Aortic smooth muscle cell (primary cell): ENCODE measurements around a stretch of chr1.

GRCh38 chr1:21537354-21538220 lies 28.4 kb downstream of the ALPL start:
- RRBS: no CpG with 5 or more reads among the region's 23 CpGs

GRCh38 chr1:21541287-21541869 lies 32.2 kb downstream of the ALPL start:
- RRBS: no CpG with 5 or more reads among the region's 8 CpGs

GRCh38 chr1:21602608-21603259 lies 66.4 kb downstream of the RAP1GAP start:
- RRBS: no CpG with 5 or more reads among the region's 22 CpGs

DNA sequence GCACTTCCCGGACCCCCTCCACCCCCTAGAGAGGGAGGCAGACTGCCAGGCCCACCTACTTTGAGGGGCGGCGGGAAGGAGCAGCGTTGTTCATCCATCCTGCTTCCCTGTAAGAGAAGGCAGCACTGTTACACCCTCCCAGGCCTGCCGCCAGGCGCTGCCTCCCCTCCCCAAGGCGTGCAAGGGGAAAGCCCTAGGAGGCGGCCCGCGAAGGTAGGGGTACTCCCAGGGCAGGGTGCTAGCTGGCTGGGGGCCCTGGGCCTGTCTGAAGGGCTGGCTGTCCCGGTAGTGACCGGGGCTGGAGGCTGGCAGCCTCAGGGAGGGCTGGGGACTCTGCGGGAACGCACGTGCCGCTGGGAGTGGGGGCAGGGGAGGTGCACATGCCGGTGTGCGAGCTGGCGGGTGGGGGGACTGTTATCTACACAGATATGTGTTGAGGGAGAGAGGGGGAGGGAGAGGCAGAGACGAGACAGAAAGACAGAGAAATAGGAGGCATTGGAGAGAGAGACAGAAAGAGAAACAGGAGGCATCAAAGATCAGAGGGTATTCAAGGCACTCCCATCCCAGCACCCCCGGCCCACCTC lies 50.1 kb downstream of the RAP1GAP start:
- RRBS: 8% methylated on average over 3 of the region's 21 CpGs

DNA sequence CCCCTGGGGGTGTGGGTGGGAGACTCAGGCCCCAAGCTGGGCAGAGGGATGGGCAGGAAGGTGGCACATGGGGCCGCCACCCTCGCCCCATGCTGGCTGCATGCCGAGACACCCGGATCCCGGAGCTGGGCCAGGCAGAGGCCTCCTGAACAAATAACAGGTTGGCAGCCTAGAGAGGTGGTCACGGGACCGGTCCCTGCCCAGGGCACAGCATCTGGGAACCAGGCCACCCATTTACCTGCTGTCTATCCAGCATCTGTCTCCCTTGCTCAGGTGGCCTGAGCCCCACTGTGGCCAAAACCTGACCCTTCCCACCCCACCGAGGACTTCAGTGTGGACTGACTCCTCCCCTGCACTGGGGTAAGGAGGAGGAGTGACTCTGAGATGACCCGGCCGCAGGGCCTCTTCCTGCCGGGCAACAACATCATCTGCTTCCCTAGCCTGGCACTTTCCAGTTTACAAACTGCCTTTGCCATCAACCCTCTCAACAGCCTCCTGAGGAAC lies 34.6 kb downstream of the RAP1GAP start:
- RRBS: 55% methylated on average over 3 of the region's 11 CpGs

- RRBS: under 1% methylated on average over 22 of the region's 65 CpGs
Measured at GRCh38 chr1:21659022-21659796, 9.9 kb downstream of the RAP1GAP start.

GRCh38 chr1:21676229-21676714 lies 7.1 kb upstream of the RAP1GAP start:
- RRBS: no CpG with 5 or more reads among the region's 8 CpGs

- RRBS: no CpG with 5 or more reads among the region's 4 CpGs
Measured at GRCh38 chr1:21704230-21704641, 35.1 kb upstream of the RAP1GAP start.

DNA sequence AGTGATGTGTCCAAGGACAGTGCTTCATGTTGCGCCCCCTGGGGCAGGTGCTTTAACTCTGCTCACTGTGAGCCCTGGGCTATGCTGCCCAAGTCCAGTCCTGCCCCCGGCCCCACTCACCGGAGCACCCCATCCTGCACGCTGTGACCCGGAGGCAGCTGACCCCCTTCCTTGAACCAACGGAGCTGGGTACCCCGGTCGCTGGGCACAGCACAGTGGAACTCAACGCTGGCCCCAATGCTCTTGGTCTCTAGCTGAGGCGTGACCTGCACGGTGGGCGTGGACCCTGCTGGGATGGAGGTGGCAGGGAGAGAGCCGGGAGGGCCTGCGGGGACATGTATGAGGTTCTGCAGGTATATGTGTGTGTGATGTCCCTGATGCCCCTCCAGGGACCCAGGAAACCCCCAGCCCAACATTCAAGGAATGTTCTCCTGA lies 24.6 kb downstream of the LDLRAD2 start:
- RRBS: 95% methylated on average over 5 of the region's 14 CpGs

GRCh38 chr1:21884629-21885788 lies 52.1 kb downstream of the HSPG2 start:
- RRBS: 87% methylated on average over 5 of the region's 44 CpGs

DNA sequence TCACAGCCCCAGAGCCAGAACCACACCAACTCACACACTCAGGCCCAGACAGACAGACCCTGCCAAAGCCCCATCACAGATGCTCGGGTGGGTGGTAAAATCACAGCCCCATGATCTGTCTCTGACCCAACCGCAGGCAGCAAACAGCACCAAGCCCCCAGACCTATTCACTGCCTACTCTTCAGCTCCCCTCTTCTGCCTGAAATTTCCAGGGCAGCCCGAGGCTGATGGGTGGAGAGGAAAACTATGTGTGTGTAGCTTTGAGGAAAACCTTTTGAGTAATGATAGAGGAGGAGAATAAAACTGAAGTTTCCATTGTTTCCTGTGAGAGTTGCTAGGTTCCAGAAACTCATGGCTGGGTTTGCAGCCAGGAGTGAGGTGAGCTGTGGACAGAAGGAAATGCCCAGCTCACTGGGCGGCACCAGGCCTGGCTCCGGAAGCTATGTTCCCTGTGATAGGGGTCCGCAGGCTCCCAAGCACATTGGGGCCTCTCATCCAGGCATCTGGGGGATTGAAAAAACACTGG lies 1.5 kb upstream of the HSPG2 start:
- RRBS: no CpG with 5 or more reads among the region's 6 CpGs

- RRBS: no CpG with 5 or more reads among the region's 8 CpGs
Measured at GRCh38 chr1:21939497-21940309, 2.6 kb upstream of the HSPG2 start.

DNA sequence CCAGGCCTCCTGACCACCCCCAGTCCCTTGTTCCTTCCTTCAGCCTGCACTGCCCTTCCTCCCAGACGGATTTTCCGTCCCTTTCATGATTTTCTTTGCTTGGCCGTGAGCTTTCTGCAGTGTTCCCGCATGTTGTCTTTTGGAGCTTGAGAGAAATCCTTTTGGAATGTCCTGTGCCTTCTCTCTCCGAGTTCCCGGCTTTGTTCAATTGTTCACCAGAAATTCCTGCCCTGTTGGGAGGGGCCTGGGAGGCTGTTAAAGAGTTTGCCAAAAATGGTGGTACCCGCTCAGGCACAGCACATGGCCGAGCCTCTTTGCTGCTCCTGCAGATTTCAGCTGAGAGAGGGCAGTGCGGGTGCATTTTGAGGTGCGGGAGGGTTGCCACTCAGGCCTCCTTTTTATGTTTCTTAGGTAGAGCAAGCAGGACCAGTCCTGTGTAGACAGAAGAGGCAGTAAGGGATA lies 7.3 kb upstream of the HSPG2 start:
- RRBS: no CpG with 5 or more reads among the region's 10 CpGs

DNA sequence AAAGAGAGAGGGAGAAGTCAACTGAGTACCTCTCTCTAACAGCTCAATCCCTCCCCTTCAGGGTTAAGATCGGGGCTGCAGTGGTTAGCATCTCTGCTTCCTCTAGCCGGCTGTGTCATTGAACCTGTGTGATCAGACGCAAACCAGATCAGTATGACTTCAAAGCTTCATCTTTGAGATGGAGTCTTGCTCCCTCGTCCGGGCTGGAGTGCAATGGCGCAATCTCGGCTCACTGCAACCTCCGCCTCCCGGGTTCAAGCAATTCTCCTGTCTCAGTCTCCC lies 22.9 kb downstream of the CELA3A start:
- RRBS: 1% methylated on average over 4 of the region's 9 CpGs

GRCh38 chr1:22076610-22077259 lies 24.2 kb downstream of the CDC42 start:
- RRBS: no CpG with 5 or more reads among the region's 8 CpGs

GRCh38 chr1:22257244-22257945 lies 114.5 kb upstream of the WNT4 start:
- RRBS: 39% methylated on average over 4 of the region's 16 CpGs

GRCh38 chr1:22447489-22448323 lies 3.9 kb upstream of the ZBTB40 start:
- RRBS: no CpG with 5 or more reads among the region's 8 CpGs

GRCh38 chr1:22508988-22509419 lies 54.3 kb upstream of the EPHA8 start:
- RRBS: no CpG with 5 or more reads among the region's 4 CpGs

DNA sequence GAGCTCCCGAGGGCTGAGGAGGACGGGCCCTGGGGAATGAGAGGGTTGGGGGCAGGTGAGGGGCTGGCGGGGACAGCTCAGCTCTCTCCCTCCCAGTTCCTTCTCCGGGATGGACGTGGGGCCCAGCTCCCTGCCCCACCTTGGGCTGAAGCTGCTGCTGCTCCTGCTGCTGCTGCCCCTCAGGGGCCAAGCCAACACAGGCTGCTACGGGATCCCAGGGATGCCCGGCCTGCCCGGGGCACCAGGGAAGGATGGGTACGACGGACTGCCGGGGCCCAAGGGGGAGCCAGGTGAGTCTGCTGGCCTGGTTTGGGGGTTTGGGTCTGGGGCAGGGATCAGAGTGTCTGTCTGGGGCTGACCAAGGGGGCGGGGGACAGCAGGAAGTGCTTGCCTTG lies 479 bp downstream of the C1QC start:
- RRBS: 20% methylated on average over 5 of the region's 12 CpGs